AG09319 (cell line): ENCODE measurements around a stretch of chr7.

DNA sequence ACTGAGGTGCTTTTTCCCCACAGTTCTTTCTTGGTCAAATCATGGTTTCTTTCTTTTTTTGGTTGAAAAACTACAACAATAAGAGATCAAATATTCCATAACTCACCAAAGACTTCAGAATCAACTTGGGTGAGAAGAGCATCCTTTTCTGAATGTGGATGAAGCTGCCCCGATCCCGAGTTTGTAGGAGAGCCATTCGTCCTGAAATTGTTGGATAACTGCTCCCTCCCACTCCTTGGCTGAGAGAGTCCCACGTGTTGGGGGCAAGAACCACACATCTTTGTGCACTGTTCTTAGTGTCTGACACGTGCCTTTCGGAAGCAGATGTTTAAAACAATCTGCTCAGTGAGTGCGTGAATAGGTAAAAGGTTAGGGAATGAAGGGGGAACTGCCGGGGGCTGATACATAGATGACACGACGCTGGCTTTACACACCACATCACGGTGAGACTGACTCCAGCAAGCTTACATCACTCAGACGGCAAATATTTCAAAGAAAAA, 575.7 kb downstream of the PTPRN2 start:
- RRBS: no CpG with 5 or more reads among the region's 12 CpGs

DNA sequence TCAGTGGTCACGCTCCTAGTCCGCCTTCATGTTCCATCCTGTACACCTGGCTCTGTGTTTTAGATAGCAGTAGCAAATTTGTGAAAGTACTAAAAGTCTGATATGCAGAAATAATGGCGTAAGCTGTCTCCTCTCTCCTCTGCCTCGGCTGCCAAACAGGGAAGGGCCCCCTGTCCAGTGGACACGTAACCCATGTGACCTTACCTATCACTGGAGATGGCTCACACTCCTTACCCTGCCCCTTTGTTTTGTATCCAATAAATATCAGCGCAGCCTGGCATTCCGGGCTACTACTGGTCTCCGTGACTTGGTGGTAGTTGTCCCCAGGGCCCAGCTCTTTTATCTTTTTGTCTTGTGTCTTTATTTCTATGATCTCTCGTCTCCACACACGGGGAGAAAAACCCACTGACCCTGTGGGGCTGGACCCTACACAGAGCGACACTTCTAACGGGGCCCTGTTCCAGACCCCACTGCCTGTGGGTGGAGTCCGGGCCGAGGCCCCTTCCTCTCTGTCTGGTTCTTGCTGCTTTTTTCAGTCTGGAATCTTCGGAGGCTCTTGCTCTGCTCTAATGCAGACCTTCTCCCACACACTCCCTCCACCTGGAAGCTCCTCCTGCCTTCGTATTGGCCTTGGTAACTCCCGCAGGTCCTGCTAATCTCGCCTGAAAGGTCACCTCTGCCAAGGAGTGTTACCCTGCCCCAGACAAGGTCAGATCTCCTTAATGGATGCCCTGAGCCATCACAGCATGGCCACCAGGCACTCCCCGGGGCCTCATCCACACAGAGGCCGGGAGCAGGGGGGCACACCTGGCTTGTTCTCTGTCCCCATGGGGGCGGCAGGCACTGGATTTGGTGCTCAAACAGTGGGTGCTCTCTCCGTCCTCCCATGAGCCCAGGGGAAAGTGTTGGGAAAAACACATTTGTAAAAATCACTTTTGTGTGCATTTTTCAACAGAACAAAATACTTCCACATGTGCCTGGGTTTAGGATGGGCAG, 531.8 kb downstream of the PTPRN2 start:
- RRBS: no CpG with 5 or more reads among the region's 22 CpGs

DNA sequence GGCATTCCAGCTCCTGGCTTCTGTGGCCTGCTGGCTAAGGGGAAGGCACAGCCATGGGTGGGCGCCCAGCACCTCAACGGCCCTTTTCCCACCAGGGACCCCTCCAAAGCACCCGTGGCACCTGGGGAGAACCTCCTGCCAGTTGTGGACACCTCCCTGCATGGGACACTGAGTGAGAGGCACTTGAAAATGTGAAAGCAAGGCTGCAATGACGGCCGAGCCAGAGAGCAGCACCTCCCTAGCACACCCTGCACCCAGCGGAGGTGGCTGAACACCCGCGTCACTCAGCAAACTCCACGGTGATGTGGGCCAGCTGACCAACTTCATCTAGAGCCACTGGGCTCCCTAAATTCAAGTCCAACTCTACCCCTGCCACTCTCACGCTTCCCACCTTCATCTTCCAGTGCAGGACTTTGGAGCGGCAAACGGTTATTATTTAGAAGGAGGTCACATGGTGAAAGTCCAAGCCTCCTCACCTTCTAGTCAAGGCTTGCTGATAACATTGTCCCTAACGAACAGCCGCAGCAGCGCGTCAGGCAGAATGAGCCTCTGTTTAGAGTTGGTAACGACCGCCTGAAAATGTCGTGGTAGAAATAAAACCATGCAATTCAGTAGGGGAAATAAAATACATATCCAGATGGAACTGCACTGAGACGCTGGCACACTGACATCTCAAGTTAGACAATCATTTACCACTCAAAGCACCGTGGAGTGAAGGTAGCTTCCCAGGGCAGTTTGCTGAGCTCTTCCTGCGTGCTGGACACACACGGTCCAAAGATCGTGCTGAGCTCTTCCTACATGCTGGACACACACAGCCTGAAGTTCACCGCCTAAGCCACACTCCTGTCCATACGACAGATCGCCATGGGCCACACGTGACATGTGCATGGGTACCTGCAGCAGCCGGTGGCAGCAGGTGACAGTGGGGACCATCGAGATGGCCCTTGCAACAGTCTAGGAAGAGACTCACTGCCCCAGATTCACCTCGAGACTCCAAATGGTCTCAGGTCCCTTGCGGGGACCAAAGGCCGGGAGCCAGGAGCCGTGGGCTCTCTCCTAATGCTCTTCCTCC, 323.6 kb downstream of the PTPRN2 start:
- RRBS: no CpG with 5 or more reads among the region's 34 CpGs

DNA sequence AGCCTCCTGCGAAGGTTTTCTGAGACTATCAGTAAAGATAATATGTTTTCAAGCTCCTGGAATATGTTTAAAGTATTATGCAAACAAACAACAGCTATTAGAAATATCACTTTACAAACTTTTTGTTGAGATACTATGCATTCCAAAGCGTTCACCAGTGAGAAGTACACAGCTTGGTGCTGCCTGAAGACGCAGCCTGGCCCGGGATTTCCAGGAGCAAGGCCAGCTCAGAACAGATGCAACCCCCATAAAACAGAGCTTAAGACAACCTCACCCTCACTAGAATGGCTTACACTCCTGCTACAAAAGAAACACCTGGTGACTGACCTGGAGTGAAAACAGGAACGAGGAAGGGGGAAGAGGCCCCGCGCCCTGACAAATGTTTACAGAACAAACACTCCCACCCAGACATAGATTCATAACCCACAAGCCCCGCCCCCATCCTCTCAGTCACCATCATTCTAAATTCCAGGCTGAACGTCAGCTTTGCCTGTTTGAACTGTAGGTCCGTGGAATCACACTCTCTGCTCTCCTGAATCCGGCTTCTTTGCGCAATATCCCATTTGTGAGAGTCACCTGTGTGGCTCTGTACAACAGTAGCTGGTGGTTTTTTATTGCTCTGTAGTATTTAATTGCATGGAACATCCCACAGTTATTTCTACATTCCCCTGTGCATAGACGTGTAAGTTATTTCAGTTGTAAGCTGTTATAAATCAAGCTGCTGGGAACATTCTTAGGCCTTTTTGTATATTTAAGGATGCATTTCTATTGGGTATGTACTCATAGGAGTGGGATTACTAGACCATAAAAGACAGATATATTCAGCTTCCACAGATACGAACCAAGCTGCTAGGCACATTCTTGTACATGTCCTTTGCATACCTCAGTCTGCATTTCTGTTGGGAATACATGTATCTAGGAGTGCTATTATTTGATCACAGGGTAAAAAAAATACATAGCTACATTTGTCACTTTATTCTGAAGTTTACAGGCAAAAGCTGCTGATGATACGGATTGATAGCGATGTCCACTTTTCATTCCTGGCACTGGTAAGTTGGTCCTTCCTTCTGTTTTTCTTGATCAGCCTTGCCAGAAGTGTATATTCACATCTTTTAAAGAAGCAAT, 154.7 kb downstream of the PTPRN2 start:
- RRBS: no CpG with 5 or more reads among the region's 16 CpGs

- RRBS: no CpG with 5 or more reads among the region's 33 CpGs
Observed at GRCh38 chr7:158450458-158451361, 136.9 kb downstream of the PTPRN2 start.

DNA sequence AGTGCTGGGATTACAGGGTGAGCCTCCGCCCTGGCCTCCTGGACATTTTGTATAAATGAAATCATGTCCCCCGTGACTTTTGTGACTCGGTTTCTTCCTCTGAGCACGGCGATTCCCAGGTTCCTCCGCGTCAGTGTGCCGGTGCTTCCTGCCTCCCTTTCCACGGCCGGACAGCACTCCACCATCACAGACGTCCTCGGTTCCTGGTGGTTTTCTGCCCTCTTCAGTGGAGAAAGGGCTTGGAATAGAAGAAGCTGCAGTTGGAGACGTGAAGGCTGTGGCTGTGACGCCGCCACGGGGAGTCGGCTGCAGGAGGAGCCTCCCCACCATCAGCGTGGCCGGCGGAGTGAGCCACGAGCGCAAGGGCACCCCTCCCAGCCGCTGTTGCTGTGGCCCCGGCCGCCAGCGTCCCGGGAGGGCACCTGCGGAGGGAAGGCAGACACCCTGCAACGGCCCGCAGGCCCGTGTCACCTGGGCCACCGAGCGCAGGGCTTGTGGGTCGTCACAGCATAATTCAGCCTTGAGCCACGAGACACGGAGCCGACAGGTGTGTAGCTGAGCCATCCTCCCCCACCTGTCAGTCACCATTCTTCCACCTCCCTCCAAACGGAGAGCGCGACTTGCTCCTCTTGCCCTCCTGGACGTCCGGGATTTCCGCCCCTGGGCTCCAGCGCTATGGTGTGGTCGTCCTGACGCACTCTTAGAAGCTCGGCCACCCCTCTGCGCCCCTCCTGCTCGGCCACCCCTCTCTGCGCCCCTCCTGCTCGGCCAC, 102.8 kb downstream of the PTPRN2 start:
- RRBS: 67% methylated on average over 4 of the region's 51 CpGs

DNA sequence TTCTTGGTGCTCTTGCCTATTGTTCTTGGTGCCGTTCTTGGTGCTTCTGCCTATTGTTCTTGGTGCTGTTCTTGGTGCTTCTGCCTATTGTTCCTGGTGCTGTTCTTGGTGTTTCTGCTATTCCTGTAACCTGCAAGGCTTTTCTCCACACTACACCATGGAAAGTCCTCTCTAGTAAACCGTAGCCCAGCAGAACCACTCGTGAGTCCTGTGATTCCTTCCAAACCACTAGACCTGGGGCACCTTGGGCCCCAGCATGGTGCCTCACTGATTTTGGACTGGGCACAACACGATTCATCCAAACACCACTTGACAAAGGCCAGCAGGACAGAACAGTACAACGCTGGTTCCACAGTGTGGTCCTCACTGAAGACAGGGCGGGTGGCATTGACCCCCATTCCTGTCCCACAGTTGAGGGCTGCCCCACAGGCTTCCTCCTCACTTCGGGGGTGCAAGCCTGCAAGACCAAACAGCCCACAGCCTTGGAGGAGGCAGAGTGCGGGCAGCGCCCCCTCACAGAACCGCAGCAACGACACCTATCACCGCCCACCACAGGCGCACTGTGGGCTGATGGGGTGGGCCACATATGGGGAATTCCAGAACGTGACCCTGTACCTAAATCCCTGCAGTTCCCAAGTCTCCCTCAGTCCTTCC, 70.7 kb downstream of the PTPRN2 start:
- RRBS: no CpG with 5 or more reads among the region's 14 CpGs

DNA sequence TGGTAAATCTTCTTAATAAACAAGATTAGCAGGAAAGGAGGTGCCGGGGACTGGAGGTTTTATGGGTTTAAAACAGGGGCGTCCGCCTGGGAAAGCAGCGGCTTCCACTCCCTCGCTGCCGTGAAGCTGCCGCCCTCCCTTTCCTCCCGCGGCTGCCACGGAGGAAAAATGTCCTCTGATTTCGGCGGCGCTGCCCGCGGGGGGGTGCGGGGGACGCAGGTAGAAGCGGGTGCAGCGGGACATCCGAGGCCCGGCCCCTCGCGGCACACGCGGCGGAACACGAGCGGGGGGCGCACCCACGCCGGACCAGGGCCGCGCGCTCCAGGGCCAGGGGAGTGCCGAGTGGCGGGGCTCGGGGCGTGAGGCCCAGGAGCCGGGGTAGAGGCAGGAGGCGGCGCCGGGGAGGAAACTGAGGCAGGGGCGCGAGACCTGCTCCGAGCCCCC, 1.0 kb downstream of the PTPRN2 start:
- RRBS: 4% methylated on average over 21 of the region's 45 CpGs

DNA sequence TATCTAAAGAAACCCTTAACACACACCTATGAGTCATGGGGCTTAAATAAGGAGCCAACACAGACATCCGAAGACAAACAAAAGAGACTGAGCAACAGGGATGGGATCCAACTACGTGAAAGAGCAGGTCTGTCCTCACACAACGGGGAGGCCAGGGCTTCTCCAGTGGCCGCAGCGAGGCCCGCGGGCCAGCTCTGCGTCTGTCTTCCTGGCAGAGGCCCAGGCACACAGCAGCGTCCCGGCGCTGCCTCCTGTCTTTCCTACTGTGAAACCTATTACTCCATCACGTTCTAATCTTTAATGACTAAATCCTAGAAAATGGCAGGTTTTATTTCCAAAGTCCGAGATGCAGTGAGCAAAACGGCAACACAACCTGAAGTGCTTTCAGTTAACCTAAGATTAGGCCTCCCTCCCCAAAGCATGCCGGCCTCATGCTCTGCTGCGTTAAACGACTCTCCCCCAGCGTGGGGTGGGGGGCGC, 36.4 kb upstream of the NCAPG2 start:
- RRBS: no CpG with 5 or more reads among the region's 19 CpGs

- RRBS: no CpG with 5 or more reads among the region's 3 CpGs
Observed at GRCh38 chr7:158776318-158776845, 52.9 kb downstream of the ESYT2 start.

- RRBS: no CpG with 5 or more reads among the region's 12 CpGs
Observed at GRCh38 chr7:158777709-158778386, 51.5 kb downstream of the ESYT2 start.

DNA sequence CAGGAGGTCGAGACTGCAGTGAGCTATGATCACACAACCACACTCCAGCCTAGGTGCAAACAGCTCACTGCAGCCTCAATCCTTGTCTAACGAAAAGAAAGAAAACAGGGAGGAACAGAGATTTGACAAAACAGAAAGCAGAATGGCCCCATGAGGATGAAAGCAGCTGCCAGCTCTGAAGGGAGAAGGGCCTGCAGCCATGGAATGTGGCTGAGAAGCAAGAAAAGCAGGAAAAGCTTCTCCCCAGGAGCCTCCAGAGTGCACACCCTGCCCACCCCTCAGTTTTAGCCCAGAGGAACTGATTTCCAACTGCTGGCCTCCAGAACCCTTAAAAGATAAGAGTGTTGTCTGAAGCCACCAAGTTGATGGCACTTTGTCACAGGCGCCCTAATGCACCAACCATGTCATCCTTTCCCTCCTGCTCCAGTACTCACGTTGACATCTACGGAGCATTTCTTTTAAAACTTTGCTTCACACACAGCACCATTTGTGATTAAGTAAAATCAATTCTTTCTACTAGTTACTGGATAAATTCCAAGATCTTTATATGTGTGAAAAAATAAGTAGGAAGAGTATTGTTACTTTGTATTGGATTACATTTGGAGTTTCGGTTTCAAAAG, 12.9 kb downstream of the ESYT2 start:
- RRBS: no CpG with 5 or more reads among the region's 6 CpGs

- RRBS: no CpG with 5 or more reads among the region's 3 CpGs
Observed at GRCh38 chr7:158817327-158818037, 11.8 kb downstream of the ESYT2 start.

- RRBS: no CpG with 5 or more reads among the region's 14 CpGs
Observed at GRCh38 chr7:158867310-158867711, 11.0 kb downstream of the DYNC2I1 start.

DNA sequence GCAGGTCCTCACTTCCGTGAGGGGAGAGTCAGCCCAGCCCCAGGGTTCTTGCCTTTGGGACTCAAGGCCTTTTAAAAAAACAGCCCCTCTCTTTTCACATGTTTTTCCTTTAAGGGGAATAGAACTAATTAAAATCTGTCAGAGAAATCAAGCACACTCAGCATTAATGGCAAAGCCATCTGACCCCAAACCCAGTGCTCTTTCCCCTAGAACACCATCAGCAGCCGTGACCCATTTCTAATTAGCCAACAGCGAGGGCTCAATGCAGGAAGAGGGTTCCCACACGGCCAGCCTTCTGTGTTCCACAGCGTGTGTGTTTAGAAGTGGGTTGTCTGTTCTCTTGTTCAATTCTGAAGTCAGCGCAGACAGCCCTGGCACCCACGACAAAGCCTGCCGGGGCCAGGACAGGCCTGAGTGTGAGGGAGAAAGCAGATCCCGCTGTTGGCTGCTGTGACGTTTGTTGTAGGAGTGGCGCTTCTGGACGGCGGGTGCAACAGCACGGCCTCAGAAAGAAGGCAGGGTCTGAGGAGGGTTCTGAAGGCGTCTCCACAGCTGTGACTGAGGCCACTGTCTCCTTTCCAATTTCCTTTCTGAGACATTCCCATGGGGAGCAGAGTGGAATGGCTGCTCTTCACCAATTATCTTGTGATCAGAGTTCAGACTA, 76.3 kb downstream of the VIPR2 start:
- RRBS: no CpG with 5 or more reads among the region's 15 CpGs

GRCh38 chr7:159094415-159094799, 50.3 kb downstream of the VIPR2 start:
- RRBS: no CpG with 5 or more reads among the region's 14 CpGs

GRCh38 chr7:159112013-159112907, 32.4 kb downstream of the VIPR2 start:
- RRBS: no CpG with 5 or more reads among the region's 45 CpGs